Ileum (tissue), 1 donor: Measurements from ENCODE around the genes PTAFR and ATP5IF1.

DNA sequence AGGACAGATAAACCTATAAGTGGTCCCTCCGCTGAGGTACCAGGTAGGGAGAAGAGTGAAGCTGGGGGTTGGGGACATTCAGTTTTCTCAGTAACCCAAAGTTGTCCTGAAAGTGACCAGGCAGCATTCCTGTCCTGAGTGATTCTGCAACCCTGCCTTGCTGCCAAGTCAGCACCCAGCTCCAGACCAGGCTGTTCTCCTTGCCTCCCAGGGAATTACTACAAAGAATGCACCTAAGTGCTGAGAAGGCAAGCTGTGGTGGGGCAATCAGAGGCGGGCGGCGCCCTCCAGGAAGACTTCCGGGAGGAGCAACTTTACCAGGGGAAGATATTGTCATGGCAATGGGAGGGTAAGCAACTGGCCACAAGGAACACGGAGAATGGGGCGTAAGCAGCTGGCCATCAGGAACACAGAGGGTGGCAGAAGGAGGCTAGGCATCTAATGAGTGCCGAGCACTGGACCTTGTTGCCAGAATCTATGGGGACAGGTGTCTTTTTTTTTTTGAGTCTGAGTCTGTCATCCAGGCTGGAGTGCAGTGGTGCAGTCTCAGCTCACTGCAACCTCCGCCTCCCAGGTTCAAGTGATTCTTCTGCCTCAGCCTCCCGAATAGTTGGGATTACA lies 4.4 kb downstream of the TENT5B start:
- PRO-cap: no peak

- PRO-cap: no peak
Measured at GRCh38 chr1:27335497-27336210, 6.2 kb upstream of the SYTL1 start.

GRCh38 chr1:27342471-27342901 lies 664 bp downstream of the SYTL1 start:
- PRO-cap: no peak

DNA sequence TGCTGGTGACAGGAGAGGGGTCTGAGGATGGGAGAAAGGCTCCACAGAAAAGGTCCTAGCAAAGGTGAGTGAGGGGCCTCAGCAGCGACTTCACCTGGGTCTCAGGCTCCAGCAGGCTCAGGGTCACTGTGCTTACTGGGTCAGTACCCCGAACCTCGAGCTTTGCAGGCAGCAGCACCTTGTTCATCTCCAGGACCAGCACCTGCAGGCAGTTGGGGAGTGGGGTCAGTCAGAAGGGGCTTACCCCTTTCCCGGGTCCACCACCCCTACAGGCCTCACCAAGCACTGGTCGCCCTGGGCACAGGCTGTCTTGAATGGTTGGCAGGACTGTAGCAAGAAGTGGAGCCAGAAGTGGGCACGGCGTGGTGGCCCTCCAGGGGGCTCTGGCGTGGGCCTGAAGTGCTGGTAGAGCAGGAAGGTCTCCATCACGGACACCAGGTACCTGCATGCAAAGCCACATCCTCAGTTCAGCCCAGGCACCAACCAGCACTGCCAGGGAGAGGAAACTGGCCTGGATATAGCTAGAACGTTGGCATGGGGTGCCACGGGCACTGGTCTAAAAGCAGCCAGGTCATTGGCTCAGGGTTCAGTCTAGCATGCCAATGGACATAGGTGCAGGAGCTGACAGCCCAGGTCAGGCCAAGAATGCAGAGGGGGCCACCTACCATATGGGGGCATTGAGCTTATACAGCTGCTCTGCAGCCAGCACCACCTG lies 5.2 kb downstream of the MAP3K6 start:
- PRO-cap: no peak

- PRO-cap: no peak
Measured at GRCh38 chr1:27401038-27401999, 8.9 kb downstream of the GPR3 start.

- PRO-cap: unidirectional peak, plus-strand start at chr1:27436759
Measured at GRCh38 chr1:27436325-27436941, 44.0 kb downstream of the GPR3 start.

DNA sequence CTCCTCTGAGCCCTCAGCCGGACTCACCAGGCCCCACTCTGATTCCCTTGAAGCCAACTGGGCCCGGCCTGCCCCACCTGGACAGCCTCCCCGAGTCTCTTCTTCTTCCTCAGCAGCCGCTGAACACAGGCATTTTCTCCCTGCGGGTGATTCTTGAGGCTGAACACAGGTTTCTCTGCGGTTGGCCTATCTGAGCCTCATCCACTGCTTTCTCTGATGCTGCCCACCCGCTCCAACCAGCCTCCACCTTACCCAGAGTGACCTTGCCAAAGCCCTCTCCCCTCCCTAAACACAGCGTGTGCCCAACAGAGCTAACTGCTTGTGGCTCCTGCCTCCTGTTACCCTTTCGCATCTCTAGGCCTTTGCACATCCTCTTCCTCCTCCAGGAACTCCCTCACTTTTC lies 42.5 kb upstream of the WASF2 start:
- PRO-cap: no peak

- PRO-cap: no peak
Measured at GRCh38 chr1:27544641-27545185, 54.7 kb upstream of the WASF2 start.

- PRO-cap: no peak
Measured at GRCh38 chr1:27622083-27622512, 12.9 kb downstream of the FGR start.

- PRO-cap: no peak
Measured at GRCh38 chr1:27737775-27738018, 11.9 kb downstream of the FAM76A start.

GRCh38 chr1:27785660-27786558 lies 12.9 kb downstream of the STX12 start:
- PRO-cap: unidirectional peak, minus-strand start at chr1:27786233

DNA sequence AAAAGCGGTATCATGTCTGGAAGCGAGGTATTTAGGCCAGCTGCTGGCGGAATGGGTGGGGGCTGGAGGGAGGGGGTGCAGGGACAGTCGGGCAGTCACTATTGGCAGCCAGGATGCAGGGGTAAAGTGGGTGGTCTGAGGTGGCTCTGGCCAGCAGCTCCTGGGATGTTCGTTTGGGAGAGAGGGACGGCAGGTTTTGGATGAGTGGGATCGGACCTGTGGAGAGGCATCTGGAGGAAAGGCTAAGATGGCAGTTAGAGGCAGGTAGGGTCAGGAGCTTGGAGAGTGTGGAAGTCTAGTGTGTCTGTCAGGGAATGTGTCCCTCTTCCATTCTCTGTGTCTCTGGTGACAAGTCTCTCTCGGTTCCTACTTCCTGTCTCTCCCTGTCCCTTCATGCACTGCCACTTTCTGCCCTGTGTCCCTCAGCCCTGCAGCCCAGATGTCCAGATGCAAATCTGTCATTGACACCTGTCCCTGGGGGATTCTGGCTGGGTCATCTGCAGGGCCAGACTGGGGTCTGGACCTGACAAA lies 6.8 kb downstream of the THEMIS2 start:
- PRO-cap: no peak

- PRO-cap: no peak
Measured at GRCh38 chr1:27958541-27959133, 1.1 kb upstream of the XKR8 start.

- PRO-cap: no peak
Measured at GRCh38 chr1:28112579-28113378, 24.4 kb upstream of the EYA3 start.

DNA sequence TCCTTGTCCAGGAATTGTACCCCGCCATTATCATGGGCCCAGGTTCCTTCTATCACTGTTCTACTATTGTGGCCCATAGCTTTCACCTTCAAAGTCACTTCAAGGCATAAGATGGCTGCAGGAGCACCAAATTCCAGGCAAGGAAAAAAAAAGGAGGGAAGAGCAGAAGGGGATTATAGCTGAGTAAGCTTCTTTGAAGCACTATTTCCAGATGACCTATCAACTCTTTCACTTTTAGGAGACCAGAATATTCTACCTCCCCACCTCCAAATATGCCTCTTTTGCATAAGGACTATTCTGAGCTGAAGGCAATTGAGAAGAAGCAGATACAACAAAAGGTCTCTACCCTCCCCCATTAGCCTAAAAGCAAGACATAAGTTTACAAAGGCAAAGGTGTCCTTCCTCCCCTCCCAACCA lies 41.8 kb downstream of the PTAFR start:
- PRO-cap: no peak

DNA sequence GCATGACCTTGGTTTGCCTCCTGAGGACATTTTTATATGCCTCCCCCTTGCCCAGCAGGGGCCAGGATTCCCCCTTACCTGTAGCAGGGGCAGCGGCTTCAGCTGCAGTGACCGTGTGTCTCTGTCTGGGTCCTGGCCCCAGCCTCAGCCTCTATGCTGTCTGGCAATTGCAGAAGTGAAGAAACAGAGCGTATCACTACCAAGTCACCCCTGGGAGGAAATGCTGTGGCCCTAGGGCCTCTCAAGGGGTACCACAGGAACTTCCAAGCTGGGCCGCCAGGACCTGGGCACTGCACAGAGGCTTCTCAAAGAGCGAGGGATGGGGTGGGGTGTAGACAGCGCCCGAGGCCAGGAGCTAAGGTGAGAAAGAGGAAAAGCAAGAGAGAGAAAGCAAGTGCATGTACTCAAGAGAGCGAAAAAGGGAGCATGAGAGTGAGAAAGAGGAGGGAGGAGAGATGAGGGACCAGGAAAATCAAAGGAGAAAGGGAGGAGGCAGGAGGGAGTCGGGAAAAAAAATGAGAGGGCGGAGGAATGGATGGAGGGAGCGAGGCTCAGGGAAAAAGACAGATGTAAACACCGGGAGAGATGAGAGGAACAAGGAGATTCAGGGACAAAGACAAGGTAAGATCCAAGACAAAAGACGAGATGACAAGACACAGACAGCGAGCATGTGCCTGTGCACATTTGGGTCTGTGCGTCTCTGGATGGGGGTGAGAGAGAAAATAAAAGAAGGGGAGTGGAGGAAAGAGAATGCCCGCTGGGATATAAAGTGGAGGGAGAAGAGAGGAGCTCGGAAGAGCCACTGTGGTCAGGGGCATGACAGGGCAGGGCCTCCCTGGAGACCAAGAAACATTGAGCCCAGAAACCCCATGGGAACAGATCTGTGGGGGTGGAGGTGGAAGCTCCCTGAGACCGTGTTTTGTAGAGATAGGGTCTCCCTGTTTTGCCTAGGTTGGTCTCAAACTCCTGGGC lies at the start of gene PTAFR:
Gene PTAFR (minus strand): TSS at position 177 of the 972 bp plus-strand sequence.
- PRO-cap: no peak

- PRO-cap: bidirectional peak, plus-strand start at chr1:28236163, minus-strand start at chr1:28235927; bidirectional peak, plus-strand start at chr1:28236340, minus-strand start at chr1:28236442
Measured at GRCh38 chr1:28236038-28236847, at the start of gene ATP5IF1. Gene ATP5IF1 (plus strand): TSS chr1:28236124.

DNA sequence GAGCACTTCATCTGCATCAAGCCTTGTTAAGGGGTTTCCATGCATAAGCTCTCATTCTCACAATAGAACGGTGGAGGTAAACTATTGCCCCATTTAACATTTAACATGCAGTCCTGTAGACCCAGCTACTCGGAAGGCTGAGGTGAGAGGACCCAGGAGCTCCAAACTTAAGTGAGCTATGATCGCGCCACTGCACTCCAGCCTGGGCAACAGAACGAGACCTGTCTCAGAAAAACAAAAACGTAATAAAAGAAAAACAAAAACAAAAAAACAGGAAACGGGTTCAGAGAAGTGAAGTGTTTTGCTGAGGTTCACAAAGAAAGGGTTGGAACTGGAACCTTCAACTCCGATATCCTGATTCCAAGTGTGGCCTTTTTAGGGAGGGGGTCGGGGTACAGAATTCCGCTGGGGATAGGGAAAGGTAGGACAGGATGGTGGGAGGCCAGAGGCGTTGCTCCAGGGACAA lies 11.6 kb upstream of the SESN2 start:
- PRO-cap: no peak

DNA sequence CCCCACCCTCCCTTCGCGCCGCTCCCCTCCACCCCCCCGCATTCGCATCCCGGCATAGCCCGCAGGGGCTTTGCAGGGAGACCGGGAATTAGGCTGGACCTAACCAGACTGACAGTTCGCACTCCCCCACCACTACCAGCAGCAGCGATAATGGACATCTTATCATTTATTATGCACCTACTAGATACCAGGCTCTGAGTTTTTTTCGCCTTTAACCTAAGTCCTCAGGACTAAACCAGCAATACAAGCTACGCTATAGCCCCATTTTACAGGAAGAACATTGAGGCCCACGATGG lies 1.3 kb downstream of the SESN2 start:
- PRO-cap: no peak

DNA sequence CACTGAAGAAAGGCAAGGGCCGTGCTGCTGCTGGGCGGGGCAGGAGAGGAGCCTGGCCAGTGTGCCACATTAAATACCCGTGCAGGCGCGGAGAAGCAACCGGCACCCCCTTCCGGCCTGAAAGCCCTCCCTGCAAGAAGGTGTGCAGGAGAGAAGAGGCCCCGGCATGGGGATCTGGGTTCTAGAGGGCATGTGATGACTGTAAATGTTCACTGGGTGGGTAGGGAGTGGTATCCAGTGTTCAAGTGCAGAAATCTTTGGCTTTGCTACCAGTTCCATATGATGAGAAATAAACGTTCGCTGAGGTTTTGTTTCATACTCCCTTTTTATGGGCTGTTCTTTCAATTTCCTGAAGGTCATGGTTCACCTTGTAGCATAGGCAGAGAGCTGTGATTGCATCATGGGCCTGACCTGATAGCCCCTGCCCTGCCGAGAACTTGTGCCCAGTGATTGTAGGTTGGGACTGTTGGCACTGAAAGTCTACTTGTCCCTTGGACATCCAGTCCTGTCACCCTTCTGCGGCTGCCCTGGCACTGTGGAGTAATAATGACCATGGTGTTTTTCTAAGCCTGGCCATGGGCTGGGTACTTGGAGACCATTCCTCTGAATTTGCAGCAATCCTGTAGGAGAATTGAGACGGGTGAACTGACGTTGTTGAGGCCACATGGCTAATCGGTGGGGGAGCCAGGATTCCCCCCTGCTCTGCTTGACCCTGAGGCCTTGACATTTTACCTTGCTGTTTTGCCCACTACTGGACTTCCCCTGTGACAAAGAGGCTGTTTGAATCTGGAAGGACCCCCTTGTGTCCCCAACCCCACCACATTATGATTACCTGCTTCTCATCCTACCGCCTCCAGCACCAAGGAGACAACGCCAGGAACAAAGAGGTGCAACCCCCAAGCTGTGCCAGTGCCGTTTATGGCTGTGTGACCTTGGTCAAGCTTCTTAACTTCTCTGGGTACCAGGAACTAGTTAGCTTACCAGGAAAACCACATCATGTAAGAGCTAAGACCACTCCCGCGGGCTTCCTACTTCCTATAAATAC lies 23.2 kb downstream of the SESN2 start:
- PRO-cap: no peak